Fibroblast of the aortic adventitia (primary cell): ENCODE measurements around the genes UQCR11, REXO1, ABHD17A, ADAT3 and AMH.

DNA sequence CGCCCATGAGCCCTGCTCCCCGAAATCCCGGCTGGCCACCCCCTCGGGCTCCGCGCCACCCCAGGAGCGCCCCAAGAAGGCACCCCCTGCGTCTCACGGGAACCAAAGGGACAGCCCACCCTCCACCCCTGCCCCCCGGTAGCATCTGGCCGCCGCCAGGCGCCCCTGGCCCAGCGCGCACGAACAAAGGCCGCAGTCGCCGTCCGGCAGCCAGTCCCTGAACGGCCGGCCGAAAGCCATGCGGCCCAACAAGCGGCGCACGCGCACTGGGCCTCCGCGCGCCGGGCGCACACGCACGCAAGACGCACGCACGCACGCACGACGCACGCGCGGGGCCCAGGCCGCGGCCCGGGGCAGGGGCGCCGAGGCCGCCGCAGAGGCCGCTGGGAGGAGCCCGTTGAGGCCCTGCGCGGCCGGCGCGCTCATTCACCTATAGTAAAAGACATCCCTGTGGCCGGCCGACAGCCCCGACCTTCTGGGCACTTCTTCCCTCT, 526 bp downstream of the MBD3 start:
- CAGE, long polyA plus RNA: no peak

DNA sequence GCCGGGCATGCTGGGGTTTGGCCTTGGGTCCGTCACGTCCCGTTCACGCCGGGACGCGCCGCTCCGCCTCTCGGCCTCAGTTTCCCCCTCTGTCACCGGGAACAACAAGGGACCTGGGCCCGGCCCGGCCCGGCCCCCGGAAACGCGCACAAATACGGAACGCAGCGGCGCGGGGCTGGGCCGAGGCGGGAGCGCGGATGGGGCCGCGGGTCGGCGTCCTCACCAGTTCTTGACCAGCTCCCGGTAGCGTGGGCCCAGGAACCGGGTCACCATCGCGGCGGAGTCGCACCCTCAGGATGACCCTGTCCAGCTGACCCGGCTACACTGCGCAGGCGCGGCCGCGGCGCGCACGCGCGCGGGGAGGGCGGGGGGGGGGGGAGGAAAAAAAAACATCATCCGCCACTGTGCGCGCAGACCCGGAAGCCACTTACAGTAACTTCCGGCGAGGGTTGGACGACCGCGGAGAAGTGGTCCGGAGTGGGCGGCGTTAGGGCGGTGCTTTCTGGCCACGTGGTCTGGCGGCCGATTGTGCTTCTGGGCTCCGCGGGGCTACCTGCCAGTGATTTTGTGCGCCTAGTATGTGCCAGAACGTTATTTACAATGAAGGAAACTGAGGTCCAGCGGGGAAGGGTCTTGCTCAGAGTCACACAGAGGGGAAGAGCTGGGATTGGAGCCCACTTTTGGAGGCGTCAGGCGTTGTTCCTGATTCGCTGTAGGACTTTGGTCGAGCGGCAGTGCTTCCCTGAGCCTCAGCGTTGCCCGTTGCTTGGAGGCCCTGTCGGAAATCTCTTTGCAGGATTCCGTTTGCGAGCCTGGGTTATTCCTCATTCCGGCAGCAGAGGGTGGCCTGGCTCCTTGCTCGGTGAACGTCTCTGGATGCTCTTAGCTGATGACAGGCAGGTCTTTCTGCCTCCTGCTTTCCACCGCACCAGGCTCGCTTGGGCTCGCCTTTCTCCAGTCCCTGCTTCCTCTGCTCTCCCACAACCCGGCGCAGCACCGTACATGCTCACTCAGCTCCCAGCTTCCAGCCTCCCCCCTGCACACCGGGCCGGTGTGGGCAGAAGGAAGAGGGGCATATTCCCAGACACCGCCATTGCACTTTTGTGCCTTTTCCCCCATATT, at the start of gene UQCR11:
Gene UQCR11, minus strand, starts transcription at position 326 of the 1,122 bp plus-strand sequence.
- CAGE, long polyA plus RNA: no peak

DNA sequence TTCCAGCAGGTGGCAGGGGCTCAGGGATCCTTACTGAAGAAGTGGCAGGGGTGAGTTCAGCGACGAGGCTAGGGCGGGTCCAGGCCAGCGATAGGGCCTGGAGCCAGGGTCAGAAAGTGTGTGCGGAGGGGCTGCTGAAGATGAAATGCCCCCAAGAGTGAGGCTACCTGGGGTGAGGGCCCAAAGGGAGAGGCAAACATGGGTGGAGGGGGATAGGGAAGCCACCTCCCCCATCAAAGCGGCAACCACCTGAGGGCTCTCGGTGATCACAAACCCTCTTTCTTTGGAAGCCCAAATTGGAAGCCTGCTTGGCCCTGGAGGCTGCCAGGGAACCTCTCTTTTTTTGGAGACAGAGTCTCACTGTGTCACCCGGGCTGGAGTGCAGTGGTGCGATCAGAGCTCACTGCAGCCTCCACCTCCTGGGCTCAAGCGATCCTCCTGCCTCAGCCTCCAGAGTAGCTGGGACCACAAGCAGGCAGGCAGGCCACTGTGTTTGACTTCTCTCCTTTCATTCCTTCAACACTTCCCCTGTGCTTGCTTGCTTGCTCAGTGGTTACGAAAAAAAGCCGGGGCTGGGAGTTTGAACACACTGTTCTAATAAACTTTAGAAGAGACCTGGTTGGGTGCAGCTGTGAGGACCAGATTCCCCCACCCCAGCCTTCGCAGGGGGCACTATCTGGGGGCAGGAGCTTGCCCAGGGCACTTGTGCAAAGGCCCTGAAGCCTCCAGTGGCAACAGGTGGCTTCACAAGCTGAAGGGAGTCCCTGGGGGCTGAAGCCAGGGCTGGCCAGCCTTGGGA, 1.4 kb upstream of the ATP8B3 start:
- CAGE, long polyA plus RNA: no peak

- CAGE, long polyA plus RNA: no peak
Observed at GRCh38 chr19:1816152-1816810, 4.2 kb upstream of the ATP8B3 start.

DNA sequence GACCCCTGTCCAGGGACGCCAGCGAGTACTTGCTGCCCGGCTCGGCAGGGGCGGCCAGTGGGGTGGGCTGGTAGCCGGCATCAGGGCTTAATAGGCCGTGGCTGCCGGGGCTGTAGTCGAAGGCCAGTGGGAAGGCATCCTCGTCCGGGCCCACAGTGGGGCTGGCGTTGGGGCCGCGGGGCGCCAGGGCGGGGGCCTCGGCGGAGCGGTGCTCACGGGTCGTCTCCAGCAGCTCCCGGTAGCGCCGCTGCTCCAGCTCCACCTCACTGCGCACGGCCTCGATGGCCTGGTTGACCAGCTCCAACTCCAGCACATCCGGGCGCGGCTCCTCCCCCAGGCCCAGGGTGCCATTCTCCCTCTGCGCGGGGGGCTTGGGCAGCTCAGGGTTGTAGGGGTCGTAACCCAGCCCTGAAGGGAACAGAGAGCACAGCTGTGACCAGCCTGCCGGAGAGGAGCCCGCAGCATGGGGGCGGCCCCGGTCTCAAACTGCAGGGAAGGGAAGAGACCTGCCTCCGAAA, 16.2 kb upstream of the ATP8B3 start:
- CAGE, long polyA plus RNA: no peak

GRCh38 chr19:1848151-1849112, at the start of gene REXO1:
REXO1 (minus strand) TSS chr19:1848483.
- CAGE, long polyA plus RNA: no peak

DNA sequence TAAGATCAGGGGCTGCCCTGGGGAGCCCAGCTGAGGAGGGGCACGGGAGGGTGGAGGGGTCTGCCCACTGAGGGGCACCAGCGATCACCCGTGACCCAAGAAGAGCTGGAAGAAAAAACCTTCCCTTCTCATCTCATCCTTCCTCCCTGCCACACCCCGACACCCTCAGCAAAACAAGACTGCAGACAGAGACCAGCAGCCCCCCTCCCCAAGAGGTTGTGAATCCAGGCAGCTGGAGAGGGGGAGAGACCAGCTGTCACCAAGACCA, 7.2 kb downstream of the KLF16 start:
- CAGE, long polyA plus RNA: no peak

DNA sequence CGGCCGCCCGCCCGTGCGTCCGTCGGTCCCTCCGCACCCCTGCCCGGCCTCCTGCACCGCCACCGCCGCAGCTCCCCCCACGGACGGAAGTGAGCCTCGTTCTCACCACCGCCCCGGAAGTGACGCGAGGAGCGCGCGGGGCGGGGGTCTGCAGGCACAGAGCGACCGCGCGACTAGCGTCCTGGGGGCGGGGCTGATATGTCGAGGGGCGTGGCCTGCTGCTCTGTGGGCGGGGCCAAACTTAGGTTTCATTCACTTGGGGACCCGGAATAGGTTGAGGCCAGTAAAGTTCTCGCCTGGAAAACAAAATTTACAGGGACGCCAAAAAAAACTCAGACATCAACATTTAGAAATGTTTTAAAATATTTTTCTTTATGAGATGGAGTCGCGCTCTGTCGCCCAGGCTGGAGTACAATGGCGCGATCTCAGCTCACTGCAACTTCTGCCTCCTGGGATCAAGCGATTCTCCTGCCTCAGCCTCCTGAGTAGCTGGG, at the start of gene ABHD17A:
Gene ABHD17A, minus strand, starts transcription at position 98 of the 494 bp plus-strand sequence.
- CAGE, long polyA plus RNA: no peak

DNA sequence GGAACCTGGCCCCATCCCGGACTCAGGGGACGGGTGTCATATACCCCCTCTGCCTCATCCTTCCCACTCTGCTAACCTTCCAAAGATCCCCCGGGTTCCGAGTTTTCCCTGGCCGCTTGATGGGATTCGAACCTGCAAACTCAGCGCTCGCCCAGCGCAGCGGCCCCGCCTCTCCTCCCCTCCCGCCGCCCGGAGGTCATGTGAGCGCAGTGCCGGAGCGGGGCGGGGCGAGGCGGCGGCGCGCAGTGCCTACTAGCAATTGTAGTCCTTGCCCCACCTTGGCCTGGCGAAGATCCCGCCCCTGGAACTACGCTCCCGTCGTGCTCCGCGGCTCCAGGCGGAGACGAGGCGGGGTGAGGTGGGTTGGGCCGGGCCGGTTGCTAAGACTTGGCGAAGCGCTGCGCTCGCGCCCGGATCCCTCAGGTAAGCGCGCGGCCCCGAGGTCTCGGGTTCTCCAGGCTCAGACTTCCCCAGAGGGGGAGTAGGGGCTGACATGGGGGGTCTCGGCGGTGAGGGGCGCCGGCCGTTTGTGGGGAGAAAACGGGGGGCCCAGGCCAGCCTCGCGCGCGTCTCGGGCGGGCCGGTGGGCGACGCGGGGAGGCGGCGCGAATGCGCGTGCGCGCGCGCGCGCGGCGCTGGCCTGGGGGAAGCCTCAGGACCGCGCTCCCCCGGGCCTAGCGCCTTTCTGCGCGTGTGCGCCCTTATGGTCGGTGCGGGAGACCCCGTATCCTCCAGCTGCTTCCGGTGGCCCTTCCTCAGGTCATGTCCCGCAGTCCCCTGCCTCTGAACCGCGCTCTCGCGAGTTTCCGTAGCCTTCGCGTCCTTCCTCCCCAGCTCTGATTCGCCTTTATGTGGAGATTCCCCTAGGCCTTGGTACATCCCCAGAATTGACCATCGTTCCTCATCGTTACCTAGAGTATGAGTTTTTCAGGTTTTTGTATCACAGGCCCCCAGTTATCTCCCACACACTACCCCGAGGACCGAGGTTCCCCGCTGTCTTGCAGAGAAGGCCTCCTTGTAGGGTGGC, at the start of gene ADAT3:
Gene ADAT3, plus strand, starts transcription at position 383 of the 1,027 bp plus-strand sequence.
- CAGE, long polyA plus RNA: no peak

DNA sequence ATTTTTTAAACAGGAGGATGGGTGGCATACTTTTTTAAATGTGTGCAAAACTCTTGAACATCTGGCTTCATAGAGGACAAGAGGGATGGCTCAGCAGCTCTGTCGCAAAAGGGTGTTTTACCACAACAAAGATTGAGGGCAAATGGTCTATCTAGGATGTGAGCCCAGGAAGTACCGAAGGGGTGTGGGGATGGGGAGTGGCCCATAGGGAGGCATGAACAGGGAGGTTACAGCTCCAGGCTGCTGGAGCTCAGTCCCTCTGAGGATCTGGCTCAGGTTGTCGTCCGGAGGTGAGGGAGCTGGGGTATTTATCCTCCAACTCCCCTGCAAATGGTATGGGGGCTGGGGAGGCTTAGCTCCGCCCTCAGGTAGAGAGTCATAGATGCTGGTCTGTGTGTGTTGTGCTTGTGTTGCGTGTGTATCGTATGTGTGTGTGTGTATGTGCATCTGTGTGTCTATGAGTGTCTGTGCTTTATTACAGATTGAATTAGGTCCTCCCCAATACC, 13.2 kb upstream of the CSNK1G2 start:
- CAGE, long polyA plus RNA: no peak

GRCh38 chr19:1929371-1930003, 11.5 kb upstream of the CSNK1G2 start:
- CAGE, long polyA plus RNA: no peak

GRCh38 chr19:1992808-1993389, 22.6 kb downstream of the BTBD2 start:
- CAGE, long polyA plus RNA: no peak

GRCh38 chr19:2075115-2075511, 21.0 kb downstream of the MOB3A start:
- CAGE, long polyA plus RNA: no peak

- CAGE, long polyA plus RNA: no peak
Observed at GRCh38 chr19:2075512-2075905, 20.6 kb downstream of the MOB3A start.

DNA sequence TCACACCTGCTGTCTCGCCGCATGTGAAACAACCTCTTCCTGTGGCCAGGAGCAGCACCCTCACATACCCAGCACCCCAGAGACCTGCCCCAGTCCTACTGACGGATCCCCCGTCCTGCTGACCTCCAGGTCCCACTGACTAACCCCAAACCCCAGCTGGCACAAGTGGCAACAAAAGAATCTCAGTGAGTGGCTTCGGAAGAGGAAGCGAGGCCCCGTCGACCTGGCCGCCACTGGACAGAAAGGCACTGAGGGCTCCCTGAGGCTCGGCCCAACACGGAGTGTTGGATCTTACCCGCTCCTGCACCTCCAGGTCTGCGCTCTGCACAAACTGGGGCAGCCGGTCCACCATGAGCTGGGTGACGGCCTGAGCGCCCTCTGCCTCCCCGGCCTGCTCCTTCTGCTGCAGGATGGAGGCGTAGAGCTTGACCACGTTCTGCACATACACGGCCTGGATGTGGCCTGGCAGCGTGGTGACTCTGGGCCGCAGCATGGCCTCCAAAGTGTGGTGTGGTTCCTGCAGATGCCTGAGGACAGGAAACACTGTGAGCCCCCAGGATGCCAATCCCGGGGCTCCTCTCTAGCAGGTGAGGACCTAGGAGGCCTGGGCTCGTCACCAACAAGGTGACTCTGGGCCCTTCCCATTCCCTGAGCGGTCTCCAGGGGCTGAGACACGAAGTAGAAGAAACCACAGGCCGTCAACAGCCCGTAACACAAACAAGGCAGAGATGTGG, 21.8 kb downstream of the IZUMO4 start:
- CAGE, long polyA plus RNA: no peak

DNA sequence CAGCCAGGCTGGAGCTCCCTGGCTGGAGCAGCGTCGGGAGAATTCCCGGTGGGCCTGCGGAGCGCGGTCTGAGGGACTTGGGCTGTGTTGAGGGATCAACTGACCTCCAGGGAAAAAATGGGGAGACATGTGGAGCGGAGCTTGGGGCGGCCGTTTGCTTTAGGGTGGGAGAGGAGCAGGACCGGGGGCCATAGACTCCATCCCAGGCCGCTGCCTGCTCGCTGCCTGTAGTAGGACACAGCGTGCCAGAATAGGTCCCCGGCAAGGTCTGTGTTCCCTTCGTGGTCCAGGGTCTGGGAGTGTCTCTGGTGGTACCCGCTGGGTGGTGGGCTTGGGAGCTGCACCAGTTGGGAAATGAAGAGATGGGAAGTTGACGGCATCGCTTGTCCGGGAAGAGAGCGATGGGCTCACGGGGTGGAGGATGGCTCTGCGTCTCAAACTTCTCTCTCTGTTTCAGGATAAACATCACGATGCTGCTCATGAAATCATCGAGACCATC, 16.6 kb downstream of the DOT1L start:
- CAGE, long polyA plus RNA: no peak

GRCh38 chr19:2202146-2202829, 33.8 kb downstream of the PLEKHJ1 start:
- CAGE, long polyA plus RNA: no peak

DNA sequence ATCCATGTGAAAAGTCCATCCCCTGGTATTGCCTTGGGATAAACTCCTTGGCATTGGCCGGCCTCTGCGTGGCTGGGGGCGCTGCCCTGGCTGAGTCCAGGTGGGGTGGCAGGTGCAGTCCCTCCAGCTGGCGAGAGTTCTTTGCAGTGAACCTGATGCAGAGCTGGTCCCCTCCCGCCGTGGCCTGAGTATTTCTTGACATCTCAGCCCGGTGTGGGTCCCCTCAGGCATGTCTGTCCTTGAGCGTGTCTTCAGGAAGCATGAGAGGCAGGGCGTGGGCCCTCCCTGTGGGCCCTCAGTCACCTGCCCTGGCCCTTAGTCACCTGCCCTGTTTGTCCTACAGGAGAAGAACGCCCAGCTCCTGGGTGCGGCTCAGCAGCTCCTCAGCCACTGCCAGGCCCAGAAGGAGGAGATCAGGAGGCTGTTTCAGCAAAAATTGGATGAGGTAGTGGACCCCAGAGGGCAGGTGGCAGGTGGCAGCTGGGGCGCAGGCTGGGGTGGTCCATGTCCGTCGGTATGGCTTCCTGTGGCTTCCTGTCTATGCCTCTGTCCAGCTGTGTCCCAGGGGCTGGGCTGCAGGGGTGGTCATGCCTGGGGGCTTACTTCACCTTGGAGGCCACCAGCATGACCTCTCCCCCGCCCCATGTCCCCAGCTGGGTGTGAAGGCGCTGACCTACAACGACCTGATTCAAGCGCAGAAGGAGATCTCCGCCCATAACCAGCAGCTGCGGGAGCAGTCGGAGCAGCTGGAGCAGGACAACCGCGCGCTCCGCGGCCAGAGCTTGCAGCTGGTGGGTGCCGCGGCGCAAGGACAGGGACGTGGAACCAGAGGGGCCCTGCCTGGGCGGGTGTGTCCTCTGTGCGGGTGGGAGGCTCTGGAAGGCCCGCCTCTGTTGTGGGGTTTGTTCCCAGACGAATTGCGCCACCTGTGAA, 22.7 kb downstream of the PLEKHJ1 start:
- CAGE, long polyA plus RNA: no peak

- CAGE, long polyA plus RNA: no peak
Observed at GRCh38 chr19:2243759-2244140, 5.4 kb upstream of the AMH start.

GRCh38 chr19:2248783-2249477, at the start of gene AMH:
AMH (plus strand) TSS chr19:2249323.
- CAGE, long polyA plus RNA: no peak